ENCODE measurements around the gene TMEM237.

- PRO-cap: no peak
- RAMPAGE, long total RNA: no peak
Observed at GRCh38 chr2:200602467-200602952, 16.7 kb downstream of the AOX1 start.

DNA sequence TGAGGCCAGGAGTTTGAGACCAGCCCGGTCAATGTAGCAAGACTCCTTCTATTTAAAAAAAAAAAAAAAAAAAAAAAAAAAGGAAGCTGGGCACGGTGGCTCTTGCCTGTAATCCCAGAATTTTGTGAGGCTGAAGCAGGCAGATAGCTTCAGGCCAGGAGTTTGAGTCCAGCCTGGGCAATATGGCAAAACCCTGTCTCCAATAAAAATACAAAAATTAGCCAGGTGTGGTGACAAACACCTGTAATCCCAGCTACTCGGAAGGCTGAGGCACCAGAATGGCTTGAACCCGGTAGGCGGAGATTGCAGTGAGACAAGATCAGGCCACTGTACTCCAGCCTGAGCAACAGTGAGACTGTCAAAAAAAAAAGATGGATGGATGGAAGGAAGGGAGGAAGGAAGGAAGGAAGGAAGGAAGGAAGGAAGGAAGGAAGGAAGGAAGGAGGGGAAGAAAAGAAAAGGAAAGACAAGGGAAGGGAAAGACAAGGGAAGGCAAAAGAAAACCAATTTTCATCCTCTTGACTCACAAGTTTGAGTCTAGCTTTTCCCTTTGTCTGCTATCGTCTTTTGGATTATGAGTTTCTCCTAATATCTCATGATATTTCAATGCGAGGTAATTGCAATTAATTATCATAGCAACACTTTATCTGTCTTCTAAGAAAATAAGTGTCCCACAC, 44.5 kb downstream of the AOX1 start:
- PRO-cap: no peak
- RAMPAGE, long total RNA: no peak

DNA sequence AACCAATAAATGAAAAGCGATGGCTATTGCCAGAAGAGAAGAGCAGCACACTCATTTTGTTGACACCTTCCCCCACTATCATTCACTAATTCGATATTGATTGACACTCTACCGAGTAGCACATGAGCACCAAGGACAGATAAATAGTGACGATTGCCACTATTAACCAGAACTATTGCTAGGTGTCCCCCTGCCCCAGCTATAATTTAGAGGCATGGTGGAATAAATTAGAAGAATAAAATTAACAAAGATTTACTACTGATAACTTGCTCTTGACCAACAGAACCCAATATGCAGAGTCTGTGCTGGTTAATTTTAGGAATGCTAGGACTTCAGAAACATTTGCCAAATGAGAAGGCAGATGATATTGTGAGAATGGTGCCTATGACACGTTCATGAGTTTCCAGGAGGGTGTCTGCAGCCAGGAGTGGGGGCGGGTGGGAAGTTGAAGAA, 101.7 kb upstream of the BZW1 start:
- PRO-cap: no peak
- RAMPAGE, long total RNA: no peak

DNA sequence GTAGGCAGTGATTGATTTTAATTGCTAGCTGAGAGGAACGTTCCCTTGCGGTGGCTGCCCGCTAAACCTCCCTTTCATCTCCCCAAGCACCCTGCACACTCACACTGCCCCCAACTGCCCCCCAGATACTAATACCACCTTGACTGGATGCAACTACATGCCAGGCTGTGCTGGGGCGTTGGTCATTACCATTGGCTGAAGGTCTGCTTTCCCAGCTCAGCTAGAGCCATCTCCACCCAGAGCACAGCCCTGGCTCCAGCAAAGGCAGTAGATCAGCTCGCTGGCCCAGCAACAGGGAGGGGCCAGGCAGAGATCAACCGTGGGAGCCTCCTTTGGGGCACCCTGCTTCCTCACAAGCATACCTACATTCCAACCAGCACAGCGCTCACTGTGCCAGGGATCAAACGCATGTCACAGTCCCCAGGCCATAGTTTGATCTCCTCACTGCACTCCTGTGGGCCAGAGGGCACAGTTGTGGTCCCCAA, 70.3 kb upstream of the BZW1 start:
- PRO-cap: no peak
- RAMPAGE, long total RNA: no peak

GRCh38 chr2:200786750-200787268, 24.9 kb upstream of the BZW1 start:
- PRO-cap: no peak
- RAMPAGE, long total RNA: no peak

DNA sequence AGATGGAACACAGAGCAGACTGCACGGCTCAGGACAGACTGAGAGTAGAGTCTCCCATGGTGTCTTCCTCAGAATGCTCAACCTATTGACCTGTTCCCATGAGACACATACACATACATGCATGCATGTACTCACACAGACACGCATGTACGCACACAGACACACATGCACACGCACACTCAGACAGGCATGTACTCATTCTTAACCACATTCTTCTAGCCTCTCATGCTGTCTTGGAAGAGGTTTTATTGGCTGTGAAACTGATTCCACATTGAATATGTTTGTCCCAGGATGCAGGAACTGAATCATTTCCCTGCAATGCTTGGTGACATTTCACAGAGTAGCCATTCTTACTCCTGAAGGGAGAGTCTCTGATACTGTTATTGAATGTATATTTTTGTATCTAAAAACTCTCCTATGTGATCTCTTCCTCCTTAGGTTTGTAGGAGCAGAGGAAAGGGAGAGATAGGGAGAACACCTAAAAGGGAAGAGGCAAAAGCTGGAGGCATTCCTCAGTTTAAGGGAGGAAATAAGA, 23.4 kb upstream of the BZW1 start:
- PRO-cap: no peak
- RAMPAGE, long total RNA: no peak

GRCh38 chr2:200815295-200815697, 3.6 kb downstream of the BZW1 start:
- PRO-cap: no peak
- RAMPAGE, long total RNA: no peak

DNA sequence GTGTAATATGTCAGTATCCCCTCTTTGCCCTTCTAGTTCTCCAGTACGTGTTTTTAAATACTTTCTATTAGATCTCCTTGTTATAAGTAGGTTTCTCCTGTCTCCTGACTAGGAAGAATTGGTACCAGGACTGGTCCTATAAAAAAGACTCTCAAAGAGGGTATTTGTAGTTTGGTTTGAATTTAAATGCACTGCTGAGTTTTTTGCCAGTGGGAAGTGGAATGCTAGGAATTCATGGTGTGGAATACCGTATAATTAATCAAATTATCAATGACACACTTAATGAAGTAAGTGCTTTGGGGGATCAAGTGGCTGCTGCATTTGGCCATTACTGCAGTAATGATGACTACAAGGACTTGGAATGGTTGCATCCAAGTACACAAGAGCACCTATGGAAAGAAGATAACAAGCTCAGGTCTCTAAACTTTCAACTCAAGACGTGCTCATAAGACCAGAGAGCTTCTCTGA, 21.0 kb downstream of the BZW1 start:
- PRO-cap: no peak
- RAMPAGE, long total RNA: no peak

GRCh38 chr2:200861535-200861992, 2.9 kb downstream of the CLK1 start:
- PRO-cap: no peak
- RAMPAGE, long total RNA: no peak

- PRO-cap: no peak
- RAMPAGE, long total RNA: no peak
Observed at GRCh38 chr2:200863613-200864087, 808 bp downstream of the CLK1 start.

DNA sequence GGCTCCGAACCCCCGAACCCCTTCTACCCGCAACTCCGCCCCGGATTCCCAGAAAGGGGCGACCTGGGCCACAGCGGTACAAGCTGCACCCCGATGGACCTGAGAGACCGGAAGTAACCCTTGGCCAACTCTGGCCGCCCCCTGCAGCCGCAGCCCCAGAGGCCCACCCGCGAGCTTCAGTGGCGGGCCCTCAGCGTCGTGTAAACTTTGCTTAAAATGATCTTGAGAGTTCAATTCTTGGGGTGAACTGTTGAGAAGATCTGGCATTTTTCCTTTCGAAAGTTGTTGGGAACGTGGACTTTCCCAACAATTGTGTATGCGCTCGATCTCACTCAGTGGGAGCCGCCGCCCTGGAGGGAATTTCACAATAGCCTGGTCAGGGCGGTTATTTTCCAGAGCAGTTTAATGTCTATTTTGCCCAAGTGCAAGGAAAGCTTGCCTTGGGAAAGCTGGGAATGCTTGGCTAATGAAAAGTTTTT, 843 bp downstream of the CFLAR start:
- PRO-cap: bidirectional peak, plus-strand start at position 51 of the sequence, minus-strand start at position 25 of the sequence
- RAMPAGE, long total RNA: no peak

DNA sequence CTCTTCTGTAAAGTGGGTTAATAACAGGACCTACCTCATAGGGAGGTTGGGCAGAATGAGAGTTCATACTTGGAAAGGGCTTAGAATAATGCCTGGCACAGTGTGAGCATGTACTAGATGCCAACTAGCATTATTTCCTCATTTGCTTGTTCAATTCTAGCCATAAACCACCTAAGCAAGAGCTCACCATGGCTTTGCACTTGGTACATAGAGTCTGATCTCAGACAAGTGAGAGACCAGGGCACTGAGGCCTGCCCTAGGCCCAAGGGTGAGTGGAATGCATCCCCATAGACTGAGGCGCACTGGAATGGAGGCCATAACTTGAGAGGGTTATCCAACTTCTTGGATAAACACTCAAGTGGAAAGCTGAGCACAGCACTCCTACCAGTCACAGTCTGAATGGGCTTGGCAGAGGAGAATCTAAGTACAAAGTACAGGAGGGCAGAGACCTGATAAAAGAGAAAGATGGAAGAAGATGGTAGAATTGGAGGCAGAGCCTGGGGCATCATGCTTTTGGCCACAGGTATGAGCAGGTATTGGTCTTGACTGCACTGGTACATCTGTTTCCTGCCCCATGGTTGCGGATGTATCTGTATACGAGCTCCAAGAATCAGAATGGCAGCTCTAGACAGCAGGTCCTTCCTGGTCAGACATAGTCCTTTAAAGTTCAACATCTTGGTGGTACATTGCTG, 30.4 kb upstream of the CASP10 start:
- PRO-cap: no peak
- RAMPAGE, long total RNA: no peak

GRCh38 chr2:201451828-201452373, 361 bp downstream of the STRADB start:
- PRO-cap: no peak
- RAMPAGE, long total RNA: no peak

GRCh38 chr2:201452374-201452751, 823 bp downstream of the STRADB start:
- PRO-cap: no peak
- RAMPAGE, long total RNA: no peak

GRCh38 chr2:201642932-201643797, at the start of gene TMEM237:
Gene TMEM237, minus strand, starts transcription at chr2:201643503.
- PRO-cap: unidirectional peak, minus-strand start at chr2:201643210
- RAMPAGE, long total RNA: no peak

DNA sequence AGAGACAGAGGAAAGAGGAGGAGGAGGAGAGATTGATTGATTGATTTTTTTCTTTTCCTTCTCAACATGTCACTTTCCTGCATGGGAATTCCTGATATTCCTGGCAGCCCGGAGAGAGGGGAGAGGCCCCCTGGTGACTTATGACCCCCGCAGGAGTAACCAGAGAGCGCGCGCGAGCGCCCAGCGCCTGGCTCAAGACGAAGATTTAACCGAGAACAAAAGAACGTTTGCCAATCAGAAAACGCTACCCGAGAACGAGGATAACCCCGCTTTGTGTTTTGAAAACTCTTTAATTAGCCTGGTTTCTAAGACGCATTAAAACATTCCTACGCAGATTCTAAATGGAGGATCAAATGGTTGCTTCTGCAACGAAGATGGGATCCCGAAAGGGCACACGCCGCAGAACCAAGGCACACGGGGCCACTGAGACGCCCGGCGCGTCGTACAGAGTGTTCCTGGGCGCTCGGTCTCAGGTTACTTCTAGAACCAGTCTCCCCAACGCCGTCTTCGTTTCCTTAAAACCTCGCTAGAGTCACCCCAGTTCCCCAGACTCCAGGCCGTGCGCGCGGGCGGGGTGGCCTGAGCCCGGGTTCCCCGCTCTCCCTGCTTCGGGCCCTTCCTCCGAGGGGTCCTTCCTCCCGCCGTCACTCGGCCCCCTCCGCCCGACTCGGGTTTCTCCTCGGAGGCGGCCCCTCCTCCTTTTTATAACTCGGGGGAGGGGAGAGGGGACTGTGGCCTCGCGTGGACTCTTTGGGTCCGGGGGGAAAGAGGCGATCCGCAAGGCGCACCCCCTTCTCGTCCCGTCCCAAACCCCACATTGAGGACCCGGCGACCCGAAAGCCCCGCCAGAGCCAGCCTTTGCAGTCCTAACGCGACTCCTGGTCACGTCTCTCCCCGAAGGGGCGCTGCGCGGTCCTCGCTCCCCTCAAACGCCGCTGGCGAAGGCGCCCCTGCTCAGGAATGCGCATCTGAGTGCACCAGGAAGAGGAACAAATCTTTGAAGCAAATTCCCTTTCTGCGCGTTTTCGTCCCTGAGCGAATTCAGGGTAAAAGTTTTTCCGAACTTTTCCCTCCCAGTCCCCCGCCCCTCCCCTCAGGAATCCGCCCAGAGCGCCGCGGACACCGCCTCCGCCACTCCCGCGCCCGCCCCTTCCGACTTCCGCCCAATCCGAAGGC, 770 bp upstream of the FZD7 start:
- PRO-cap: bidirectional peak, plus-strand start at position 548 of the sequence, minus-strand start at position 406 of the sequence; unidirectional peak, minus-strand start at position 819 of the sequence
- RAMPAGE, long total RNA: no peak

- PRO-cap: no peak
- RAMPAGE, long total RNA: no peak
Observed at GRCh38 chr2:202288864-202289091, 23.2 kb downstream of the NOP58 start.

DNA sequence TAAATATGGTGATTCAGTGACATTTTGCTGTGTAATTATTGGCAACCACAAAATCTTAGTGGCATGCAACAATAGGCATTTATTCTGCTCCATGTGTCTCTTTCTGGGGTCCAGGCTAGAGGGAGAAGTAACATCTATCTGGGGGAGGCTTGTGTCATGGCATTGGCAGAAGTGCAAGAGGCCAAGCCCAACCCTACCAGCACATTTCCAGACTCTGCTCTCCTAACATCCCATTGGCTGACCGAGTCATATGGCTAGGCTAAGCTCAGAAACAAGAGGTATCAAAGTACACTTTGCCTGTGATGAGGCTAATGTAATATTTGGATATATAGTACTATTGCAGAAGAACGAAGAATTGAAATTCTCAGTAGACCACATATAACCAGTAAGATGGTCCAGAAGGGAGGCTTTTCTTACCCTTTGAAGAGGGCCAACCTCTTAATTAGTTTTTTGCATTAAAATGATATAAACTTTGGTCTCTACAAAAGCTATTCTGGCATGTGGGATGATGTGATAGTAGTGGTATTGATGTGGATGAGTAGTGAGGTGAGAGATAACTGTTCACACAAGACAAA, 5.2 kb downstream of the BMPR2 start:
- PRO-cap: no peak
- RAMPAGE, long total RNA: no peak

GRCh38 chr2:202501844-202502408, 125.8 kb downstream of the BMPR2 start:
- PRO-cap: no peak
- RAMPAGE, long total RNA: no peak

- PRO-cap: no peak
- RAMPAGE, long total RNA: no peak
Observed at GRCh38 chr2:202805996-202806502, 65.5 kb downstream of the ICA1L start.